ENCODE measurements around a stretch of chr12.

DNA sequence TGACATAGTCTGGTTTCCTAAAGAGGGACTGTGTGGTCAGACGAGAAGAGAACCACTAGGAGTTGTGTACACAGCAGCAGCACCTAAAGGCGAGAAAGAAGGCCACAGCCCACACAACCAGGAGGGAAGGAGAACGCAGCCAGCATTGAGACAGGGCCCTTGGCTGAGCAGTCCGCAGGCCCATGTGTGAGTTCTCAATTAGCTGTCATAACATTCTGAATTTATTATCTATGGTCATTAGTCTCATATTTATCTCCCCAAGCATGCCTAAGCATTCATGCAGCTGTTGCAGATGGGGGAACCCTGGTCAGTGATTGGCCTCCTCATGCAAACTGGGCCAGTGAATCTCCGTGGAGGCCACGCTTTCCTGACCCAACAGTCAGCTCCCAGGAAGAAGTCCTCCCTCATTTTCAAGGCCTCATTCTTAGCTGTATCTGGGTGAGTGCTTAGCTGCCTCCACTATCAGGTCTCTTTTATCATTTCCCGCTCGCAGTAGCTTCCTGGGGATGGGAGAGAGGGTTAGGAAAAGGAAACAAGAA lies 81.2 kb upstream of the ATF7IP start:
- PRO-cap: no peak
- RAMPAGE, long total RNA, 3 experiments: no peak in any of the 3 experiments

- PRO-cap: no peak
- RAMPAGE, long total RNA, 3 experiments: no peak in any of the 3 experiments
Measured at GRCh38 chr12:14924693-14925189, 13.6 kb downstream of the ERP27 start.

DNA sequence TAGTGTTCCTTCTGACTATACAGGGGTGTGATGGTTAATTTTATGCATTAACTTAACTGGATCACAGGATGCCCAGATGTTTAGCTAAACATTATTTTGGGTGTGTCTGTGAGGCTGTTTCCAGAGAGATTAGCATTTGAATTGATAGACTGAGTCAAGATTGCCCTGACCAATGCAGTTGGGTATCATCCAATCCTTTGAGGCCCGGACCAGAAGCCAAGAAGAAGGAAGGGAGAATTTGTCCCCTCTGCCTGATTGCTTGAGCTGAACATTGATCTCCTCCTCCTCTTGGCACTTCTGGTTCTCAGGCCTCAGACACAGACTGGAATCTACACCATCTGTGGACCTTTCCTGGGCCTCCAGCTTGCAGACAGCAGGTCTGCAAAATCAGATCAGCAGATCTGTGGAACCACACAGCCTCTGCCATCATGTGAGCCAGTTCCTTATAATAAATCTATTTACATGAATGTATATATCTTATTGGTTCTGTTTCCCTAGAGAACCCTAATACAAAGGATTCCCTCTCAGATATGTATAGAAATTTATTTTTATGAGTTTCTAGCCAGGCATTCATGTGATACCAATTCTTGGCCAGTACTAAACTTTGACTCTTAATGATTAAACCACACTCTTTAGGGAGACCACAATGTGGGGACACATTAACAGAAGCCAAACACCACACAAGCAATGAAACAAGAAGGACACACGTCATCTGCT lies 51.9 kb downstream of the RERG start:
- PRO-cap: no peak
- RAMPAGE, long total RNA, 3 experiments: start-site peak on the minus strand in 1 of 3 experiments, centred at position 383 of the sequence, 6 reads per replicate

GRCh38 chr12:15852362-15852561 lies 29.9 kb upstream of the STRAP start:
- PRO-cap: no peak
- RAMPAGE, long total RNA, 3 experiments: no peak in any of the 3 experiments

DNA sequence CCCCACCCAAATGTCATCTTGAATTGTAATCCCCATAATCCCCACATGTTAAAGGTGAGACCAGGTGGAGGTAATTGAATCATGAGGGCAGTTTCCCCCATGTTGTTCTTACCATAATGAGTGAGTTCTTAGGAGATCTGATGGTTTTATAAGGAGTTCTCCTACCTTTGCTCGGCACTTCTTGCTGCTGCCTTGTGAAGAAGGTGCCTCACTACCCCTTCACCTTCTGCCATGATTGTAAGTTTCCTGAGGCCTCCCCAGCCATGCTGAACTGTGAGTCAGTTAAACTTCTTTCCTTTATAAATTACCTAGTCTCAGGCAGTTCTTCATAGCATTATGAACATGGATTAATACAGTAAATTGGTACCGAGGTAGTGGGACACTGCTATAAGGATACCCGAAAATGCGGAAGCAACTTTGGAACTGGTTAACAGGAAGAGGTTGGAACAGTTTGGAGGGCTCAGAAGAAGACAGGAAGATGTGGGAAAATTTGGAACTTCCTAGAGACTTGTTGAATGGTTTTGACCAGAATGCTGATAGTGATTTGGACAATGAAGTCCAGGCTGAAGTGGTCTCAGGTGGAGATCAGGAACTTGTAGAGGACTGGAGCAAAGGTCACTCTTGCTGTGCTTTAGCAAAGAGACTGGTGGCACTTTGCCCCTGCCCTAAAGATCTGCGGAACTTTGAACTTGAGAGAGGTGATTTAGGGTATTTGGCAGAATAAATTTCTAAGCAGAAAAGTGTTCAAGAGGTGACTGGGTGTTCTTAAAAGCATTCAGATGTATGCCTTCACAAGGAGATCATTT lies 102.4 kb downstream of the DERA start:
- PRO-cap: no peak
- RAMPAGE, long total RNA, 3 experiments: start-site peak on the plus strand in 1 of 3 experiments, centred at position 409 of the sequence, 9 reads per replicate

GRCh38 chr12:16348304-16348469 lies 742 bp downstream of the MGST1 start:
- PRO-cap: no peak
- RAMPAGE, long total RNA, 3 experiments: no peak in any of the 3 experiments

DNA sequence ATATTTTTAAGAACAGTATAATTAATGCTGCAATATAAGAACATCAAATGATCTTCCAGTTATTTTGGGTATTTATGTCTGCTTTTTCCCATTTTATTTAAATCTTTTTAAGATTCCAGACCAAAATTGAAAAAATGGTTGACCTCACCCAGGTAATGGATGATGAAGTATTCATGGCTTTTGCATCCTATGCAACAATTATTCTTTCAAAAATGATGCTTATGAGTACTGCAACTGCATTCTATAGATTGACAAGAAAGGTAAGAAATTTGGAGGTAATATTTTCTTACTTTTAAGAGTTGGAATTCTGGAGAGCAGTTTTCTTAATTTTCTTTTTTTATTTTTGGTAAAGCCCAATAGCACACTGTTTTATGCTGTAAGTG lies 6.7 kb downstream of the MGST1 start:
- PRO-cap: no peak
- RAMPAGE, long total RNA, 3 experiments: no peak in any of the 3 experiments

GRCh38 chr12:16586312-16586779 lies 19.6 kb downstream of the LMO3 start:
- PRO-cap: no peak
- RAMPAGE, long total RNA, 3 experiments: no peak in any of the 3 experiments

- PRO-cap: no peak
- RAMPAGE, long total RNA, 3 experiments: no peak in any of the 3 experiments
Measured at GRCh38 chr12:18262467-18262863, 1.1 kb downstream of the PIK3C2G start.

- PRO-cap: no peak
- RAMPAGE, long total RNA, 3 experiments: no peak in any of the 3 experiments
Measured at GRCh38 chr12:18753021-18753262, 15.0 kb downstream of the CAPZA3 start.

- PRO-cap: no peak
- RAMPAGE, long total RNA, 3 experiments: no peak in any of the 3 experiments
Measured at GRCh38 chr12:18754227-18754752, 16.4 kb downstream of the CAPZA3 start.

GRCh38 chr12:19036608-19036822 lies 93.0 kb upstream of the PLEKHA5 start:
- PRO-cap: no peak
- RAMPAGE, long total RNA, 3 experiments: no peak in any of the 3 experiments

GRCh38 chr12:19036823-19037337 lies 92.7 kb upstream of the PLEKHA5 start:
- PRO-cap: no peak
- RAMPAGE, long total RNA, 3 experiments: no peak in any of the 3 experiments

DNA sequence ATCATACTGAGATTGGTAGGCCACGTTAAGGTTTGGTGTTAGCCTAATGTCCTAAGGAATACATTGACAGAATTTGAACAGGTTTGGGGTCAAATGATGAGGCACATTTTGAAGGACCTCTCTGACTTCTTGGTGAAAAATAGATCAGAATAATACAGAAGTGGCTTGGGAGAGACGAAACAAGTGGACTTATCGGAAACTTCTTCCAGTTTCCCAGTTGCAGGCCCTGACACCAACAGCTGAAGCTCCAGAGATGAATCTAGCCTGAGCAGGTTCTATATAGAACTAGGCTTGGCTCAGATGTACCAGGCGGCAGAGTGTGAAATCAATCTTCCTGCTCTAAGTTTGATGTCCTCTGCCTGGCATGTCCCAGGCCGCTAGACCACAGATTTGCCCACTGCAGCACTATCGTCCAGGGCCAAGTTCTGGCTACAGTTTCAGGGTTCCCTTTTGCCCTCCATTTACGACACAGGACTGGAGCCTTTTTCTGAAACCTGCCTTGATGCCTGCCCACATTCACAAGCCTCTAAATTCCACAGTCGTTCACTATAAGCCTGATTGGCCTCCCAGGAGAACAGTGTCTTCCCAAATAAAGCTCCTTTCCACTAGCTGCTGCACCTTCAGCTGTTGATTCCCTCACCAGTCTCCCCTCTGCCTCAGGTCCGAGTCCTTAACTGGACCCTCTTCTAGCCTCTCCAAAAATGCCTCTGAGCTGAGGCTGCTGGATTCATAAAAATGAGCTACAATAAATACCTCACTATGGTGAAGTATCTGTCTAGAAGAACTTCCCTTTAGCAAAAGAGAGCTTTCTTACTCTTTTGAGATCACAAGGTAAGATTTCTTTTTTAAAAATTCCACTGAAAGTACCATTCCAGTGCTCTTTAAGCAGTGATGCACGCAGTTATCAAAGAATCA lies 91.2 kb upstream of the PLEKHA5 start:
- PRO-cap: no peak
- RAMPAGE, long total RNA, 3 experiments: no peak in any of the 3 experiments

DNA sequence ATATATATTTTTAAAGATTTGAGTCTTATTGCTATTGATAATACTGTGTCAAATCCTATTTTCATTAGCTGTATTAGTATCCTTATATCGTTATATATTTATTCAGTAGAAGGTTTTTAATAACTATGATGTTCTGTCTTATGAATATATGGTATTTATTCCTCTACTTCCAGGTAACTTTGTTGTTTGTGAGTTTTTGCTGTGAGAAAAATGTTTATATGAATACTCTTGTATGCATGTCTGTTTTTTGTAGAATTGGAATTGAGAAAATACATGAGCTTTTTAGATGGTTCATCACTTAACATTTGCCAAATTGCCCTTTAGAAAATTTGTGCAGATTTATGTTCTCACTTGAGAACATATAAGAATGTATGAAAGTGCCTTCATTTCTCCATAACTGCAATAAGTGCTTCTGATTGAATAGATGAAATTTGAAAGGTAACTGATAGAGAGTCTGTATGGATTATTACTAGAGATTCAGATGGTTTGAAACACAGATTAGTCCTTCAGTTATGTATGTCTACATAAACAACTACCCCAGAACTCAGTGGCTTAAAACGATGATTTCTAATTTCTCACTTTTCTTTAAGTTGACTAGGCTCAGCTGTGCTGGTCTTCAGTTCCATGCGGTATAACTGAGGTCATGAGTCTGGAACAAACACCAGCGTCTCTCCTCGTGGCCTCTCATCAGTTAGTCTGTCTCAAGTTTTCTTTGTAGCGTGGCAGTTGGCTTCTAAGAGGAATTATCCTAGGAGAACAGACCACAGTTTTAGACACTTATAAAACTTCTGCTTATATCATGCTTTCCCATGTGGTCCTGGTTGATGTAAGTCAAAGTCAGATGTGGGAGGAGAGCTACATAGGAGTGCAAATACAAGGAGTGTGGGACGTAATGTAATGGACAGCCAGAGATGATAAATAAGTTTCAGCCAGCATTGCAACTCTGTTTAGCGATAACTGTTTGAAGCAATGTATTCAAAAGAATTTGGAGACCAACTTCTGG lies 14.5 kb downstream of the PLEKHA5 start:
- PRO-cap: no peak
- RAMPAGE, long total RNA, 3 experiments: no peak in any of the 3 experiments

GRCh38 chr12:19236725-19237185 lies 107.2 kb downstream of the PLEKHA5 start:
- PRO-cap: no peak
- RAMPAGE, long total RNA, 3 experiments: no peak in any of the 3 experiments

- PRO-cap: no peak
- RAMPAGE, long total RNA, 3 experiments: no peak in any of the 3 experiments
Measured at GRCh38 chr12:19412840-19413391, 26.4 kb upstream of the AEBP2 start.

DNA sequence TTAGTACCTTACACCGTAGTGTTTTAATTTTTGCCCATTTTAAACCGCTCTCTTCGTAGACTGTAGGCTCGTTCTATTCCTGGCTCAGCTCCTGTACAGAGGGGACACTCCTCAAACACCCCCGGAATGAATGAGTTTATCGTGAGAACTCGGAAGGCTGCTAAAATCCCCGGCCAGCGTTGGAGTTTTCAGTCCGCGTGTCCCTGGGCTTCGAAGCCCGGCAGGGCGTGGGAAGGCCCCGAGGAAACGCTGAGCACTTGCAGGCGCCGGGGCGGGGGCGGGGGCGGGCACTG lies 236 bp upstream of the AEBP2 start:
- PRO-cap: no peak
- RAMPAGE, long total RNA, 3 experiments: no peak in any of the 3 experiments

GRCh38 chr12:19473222-19473450 lies 33.8 kb downstream of the AEBP2 start:
- PRO-cap: no peak
- RAMPAGE, long total RNA, 3 experiments: no peak in any of the 3 experiments

- PRO-cap: no peak
- RAMPAGE, long total RNA, 3 experiments: no peak in any of the 3 experiments
Measured at GRCh38 chr12:19620206-19620540, 180.9 kb downstream of the AEBP2 start.

Data from tibial nerve (tissue), 3 donors.